ENCODE data around the gene DYNLRB2.

GRCh38 chr16:79970408-79970915 is 369.9 kb upstream of the MAF start:
- PRO-cap = no peak
- RAMPAGE, long total RNA, 4 experiments = no peak in any of the 4 experiments

DNA sequence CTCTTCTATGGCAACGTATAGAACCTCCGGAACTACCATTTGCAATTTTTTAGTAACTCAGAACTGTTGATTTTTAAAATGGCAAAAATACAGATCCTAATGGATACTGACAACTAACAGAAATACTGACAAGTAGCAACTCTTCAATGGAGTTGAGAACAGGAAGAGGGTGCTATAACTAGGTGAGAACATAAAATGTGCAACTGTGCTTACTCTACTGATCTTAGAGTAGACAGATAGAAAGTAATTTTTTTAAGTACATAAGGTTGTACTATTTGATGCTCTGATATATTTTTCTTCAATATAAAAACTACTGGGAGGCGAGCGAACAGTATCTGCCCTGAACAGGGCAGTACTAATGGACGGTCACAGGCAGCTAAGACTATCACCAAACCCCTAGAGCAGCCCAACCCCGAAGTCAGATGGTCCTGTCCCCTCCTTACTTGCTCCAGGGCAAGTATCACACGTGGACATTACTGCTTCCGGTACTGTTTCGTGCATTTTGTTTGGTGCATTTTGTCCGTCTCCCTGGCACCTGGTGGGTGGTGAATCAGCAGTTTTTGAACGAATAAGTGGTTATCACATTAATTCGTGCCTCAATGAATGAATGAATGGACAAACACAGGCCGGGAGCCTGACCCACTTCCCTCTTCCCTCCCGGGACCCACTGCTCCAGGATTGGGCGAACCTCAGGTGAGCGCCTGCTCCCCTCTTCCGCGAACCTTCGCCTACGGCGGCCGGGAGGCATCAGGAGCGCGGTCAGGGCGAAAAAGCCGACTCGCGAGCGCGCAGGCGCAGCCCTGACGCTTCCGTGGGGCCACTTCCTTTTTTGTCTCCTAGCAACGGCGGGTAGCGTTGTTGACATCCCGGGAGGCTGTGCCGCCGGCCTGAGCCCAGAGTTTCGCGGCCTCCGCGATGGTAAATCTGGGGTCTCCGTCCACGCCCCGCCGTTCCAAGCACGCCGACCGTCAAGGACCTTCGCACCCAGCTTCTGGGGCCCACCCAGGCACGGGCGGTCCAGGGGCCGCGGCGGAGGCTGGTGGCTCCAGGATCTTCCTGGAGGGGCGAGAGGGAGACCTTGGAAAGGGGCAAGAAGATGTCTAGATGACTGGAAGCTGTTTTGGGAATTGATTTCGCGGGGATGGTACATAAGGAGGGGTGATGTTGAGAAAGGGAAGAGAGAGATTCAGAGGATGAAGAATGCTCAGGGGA is at the start of gene DYNLRB2:
Gene DYNLRB2 (plus strand): TSS at position 832 of the 1,212 bp plus-strand sequence.
- PRO-cap = no peak
- RAMPAGE, long total RNA, 4 experiments = start-site peak on the plus strand in 2 of 4 experiments, centred at position 851 of the sequence, 6 to 14 reads per replicate

- PRO-cap = no peak
- RAMPAGE, long total RNA, 4 experiments = no peak in any of the 4 experiments
Observed at GRCh38 chr16:80552282-80552592, 11.4 kb downstream of the DYNLRB2 start.

- PRO-cap = no peak
- RAMPAGE, long total RNA, 4 experiments = no peak in any of the 4 experiments
Observed at GRCh38 chr16:80931573-80932751, 74.7 kb downstream of the CMC2 start.

DNA sequence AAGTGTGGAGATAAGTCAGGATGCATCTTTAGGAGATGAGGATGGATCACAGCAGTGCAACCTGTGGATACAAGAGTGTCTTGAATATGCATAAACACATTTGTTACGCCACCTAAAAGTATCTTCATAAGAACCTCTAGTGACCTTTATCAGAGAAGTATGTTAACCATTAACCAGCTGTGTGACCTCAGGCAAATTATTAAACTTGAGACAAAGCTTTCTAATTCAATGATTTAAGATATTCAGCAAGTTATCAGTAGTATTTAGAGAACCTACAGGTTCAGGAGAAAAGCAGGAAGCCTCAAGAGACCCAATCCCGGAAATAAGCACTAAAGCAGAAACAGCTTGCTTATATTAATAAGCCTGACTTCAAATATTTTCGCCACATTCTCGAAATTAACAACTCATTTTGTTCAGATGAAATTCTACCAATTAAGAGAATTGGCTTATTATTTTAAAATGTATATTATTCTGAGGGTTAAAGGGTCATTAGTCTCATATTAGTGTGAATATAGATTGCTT is 9.3 kb downstream of the CMC2 start:
- PRO-cap = no peak
- RAMPAGE, long total RNA, 4 experiments = no peak in any of the 4 experiments

DNA sequence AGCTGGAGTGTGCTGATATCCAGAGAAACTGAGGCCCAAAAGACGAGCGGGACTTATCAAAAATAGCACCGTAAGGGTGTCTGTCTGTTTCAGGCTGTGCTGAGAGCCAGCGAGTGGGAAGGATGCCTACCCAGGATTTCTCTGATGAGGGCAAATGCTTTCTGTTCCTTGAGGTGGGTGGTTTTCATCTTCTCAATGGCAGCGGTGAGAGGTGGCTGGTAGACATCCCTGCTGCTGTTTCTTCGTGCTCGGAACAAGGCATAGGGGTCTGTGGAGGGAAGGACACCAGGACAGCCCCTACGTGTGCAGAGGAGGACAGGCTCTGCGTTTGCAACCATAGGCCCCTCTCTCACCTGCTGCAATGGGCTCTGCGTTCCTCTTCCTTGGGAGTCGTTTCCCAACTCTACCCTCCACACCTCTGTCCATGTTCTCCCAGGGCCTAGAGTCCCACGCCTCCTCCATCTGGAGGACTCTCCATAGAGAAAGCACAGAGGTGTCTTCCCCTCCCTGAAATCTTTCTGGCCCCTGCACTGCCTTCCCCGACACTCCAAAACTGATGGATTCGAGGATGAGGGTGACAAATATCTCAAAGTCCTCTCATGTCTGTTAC is 37.3 kb upstream of the GCSH start:
- PRO-cap = no peak
- RAMPAGE, long total RNA, 4 experiments = start-site peak on the minus strand in 1 of 4 experiments, centred at position 367 of the sequence, 30 reads per replicate

DNA sequence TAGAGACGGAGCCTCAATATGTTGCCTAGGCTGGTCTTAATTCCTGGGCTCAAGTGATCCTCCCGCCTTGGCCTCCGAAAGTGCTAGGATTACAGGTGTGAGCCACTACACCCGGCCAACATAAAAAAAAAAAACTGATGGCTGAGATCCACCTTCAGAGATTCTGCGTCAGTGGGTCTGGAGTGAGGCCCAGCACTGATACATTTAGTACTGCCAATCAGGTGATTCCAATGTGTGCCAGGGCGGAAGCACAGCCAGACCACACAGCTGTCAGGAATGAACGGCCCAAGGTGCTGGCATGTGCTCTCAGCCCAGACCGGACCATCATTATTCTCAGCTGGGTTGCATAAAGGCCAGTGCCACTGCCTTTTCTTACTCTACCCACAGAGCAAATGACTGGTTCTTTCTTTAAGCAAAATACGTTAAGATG is 1.2 kb upstream of the BCO1 start:
- PRO-cap = no peak
- RAMPAGE, long total RNA, 4 experiments = no peak in any of the 4 experiments

DNA sequence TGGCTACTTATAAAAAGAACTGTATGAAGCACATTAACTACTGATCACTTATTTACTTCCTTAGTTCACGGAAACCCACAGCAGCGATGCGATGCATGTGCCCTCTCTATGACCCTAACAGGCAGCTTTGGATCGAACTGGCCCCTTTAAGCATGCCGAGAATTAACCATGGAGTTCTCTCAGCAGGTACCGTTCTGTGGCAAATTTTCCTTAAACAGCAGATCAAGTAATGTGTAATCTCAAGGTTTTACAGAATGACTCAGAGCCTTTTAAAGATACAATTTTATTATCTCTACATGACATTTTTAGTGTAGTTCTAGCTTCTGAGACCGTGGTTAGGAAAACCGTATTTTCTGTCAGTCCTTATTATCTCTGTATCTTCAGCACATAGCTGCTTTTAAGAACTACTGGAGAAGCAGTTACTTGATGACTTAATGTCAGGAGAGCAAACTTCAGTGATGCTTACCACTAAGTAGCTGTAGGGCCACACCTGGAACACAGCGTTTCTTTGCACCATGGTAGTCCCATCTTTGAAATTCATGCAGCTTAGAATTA is 43.1 kb downstream of the GAN start:
- PRO-cap = no peak
- RAMPAGE, long total RNA, 4 experiments = no peak in any of the 4 experiments

- PRO-cap = no peak
- RAMPAGE, long total RNA, 4 experiments = no peak in any of the 4 experiments
Observed at GRCh38 chr16:81403329-81404010, 41.1 kb upstream of the CMIP start.

DNA sequence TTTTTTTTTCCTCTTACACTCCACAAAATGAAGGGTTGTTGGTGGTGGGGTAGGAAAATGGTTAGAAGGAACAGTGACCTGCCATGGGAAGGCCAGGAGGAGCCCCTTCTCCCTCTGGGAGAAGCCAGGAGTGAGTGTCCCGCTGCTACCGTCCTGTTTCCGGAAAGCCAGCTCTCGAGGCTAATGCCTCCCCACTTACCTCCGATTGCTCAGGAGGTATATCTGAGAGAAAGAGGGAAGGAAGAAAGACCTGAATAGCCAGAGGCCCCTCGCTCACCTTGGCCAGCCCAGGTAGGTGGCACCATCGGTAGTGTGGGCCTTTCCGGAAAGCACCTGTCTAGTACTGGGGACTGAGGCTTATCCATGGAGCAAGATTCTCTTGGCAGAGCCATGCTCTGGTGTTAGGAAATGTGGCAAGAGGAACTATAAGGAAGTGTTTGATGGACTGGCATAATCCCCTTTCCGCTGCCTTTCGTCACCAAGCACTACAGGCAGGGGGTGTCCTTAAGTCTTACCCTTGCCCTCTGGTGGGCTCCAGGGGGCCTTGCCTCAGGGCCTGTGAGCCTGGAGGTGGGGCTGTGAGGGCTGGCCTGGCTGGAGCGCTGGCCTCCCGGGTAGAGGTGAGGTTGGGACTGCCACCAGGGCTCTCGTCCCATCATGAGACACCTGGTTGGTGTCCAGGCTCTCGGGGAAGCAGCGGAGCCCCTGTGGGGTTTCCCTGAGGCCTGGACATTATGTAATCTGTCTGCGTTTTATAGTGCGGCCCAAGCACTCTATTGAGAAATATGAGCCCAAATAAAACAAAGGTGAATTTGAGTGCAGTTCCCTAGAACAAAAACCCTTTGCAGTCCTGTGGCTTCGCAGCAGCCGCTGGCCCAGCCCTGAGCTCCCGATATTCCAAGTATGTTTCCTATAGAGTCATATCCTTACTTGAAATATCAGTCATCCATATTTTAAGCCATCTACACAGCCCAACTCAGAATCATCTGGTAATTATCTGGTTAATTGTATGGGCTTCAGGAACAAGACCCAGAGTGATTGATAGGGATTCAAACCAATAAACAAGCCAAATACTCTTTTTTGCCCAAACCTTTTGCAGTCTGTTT is 3.0 kb downstream of the CMIP start:
- PRO-cap = no peak
- RAMPAGE, long total RNA, 4 experiments = no peak in any of the 4 experiments

DNA sequence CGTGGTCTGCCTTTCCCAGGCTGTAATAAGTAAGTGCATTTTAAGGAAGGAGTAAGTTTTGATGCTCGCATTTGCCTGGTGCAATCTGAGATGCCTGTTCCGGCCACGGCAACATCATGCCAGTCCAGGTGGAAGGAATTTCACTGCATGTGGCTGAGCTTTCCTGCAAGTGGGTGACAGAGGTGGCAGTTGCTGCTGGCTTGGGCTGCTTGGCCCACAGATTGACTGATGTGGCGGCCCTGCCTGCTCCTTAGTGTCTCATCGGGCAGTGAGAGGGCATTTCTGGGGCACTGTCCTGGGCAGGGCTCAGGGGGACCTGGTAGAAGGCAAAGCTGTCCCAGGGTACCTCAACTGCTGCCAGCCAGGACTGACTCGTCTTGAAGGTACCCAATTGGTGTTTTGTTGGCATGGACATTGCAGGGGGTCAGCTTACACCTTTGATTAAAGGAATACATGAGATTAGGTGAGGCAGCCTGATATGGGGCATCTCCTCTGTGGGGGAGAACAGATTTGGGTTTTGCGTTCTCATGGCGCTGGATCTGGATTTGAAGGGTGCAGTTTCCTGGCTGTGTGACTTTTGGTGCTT is 5.3 kb downstream of the CMIP start:
- PRO-cap = no peak
- RAMPAGE, long total RNA, 4 experiments = no peak in any of the 4 experiments

- PRO-cap = no peak
- RAMPAGE, long total RNA, 4 experiments = no peak in any of the 4 experiments
Observed at GRCh38 chr16:81460507-81460795, 15.8 kb downstream of the CMIP start.

DNA sequence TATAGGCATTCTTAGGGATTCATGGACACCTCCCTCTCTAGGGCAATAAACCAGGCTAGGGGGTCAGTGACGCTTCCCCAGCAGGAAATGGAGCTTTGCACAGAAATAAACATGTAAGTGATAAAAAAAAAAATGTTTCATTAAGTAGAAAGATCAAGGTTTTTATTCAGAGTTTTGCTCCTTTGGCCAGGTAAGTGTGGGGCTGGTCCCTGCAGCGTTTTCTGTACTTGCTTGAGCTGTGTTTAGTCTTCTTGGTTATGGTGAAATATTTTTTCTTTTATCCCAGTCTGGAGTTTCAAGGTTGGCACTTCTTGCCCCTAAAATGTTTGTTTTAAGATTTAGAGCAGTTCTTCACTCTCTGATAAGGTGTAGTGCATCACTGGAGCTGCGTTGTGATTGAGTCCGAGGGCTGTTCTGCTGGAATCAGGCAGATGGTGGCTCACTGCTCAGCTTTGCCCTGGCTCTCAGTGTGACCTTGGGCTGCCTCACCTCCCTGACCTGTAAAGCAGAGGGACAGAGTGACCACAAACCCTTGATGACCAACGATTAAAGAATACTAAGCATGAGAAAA is 17.9 kb downstream of the CMIP start:
- PRO-cap = no peak
- RAMPAGE, long total RNA, 4 experiments = no peak in any of the 4 experiments

GRCh38 chr16:81495627-81496622 is 51.3 kb downstream of the CMIP start:
- PRO-cap = no peak
- RAMPAGE, long total RNA, 4 experiments = no peak in any of the 4 experiments

GRCh38 chr16:81550885-81551931 is 106.6 kb downstream of the CMIP start:
- PRO-cap = no peak
- RAMPAGE, long total RNA, 4 experiments = no peak in any of the 4 experiments

DNA sequence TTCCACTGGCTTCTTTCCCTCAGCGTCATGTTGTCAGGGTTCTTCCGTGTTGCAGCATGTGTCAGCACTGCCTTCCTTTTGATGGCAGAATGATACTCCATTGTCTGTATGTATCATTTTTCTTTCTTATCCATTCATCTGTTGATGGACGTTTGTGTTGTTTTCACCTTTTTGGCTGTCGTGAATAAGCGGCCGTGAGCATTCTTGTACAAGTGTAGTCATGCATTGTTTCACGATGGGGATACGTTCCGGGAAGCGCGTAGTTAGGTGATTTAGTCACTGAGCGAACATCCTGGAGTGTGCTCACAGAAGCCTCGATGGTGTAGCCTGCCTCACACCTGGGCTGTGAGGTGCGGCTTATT is 136.4 kb downstream of the CMIP start:
- PRO-cap = no peak
- RAMPAGE, long total RNA, 4 experiments = no peak in any of the 4 experiments

DNA sequence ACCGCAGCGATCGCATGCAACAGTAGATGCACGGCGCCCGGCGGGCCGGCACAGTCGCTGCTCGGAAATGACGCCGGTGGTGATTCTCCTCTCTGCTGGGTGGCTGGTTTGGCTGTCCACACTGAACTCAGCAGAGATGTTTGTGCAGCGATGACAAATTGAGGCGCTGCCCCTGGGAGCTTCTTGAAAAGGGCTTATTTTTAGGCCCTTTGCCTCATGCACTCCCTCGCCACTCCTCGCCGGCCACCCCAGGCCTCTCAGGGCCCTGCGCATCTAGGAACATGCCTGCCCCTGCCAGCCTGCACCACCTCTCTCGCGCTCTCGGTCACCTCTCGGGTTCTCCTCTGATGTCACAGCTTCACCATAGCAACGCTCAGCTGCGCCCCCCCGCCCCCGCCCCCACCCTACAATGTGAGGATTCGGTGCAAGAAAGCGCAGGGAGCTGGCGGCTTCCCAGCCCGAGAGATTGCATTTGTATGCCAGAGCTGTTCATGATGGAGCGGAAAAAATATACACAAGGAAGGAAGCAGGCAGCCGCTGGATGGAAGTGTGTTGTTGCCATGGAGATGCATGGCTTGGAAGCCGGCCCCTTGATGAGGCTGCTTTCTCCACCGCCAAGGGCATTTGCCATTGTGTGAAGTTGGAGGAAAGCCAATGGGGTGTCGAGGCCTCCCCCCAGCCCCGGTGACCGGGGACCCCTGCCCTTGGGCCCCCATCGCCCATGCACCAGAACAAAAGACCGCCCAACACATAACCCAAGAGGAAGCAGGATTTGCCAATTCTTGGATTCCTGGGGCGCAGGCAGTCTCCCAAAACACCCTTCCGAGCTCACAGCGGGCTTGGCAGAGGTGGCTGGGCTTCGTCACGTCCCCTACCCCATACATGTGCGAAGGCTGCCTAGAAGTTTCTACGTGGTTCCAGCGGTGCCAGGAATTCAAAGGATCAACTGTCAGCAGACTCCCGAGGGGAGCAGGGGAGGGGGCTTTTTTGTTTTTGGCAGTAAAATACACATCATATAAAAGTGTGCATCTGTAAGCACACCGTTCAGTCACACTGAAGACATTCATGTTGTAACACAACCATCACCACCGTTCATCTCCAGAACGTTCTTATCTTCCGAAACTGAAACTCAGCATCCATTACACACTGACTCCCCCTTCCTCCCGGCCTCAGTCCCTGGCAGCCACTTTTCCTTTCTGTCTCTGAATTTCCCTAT is 81.1 kb upstream of the PLCG2 start:
- PRO-cap = no peak
- RAMPAGE, long total RNA, 4 experiments = no peak in any of the 4 experiments

DNA sequence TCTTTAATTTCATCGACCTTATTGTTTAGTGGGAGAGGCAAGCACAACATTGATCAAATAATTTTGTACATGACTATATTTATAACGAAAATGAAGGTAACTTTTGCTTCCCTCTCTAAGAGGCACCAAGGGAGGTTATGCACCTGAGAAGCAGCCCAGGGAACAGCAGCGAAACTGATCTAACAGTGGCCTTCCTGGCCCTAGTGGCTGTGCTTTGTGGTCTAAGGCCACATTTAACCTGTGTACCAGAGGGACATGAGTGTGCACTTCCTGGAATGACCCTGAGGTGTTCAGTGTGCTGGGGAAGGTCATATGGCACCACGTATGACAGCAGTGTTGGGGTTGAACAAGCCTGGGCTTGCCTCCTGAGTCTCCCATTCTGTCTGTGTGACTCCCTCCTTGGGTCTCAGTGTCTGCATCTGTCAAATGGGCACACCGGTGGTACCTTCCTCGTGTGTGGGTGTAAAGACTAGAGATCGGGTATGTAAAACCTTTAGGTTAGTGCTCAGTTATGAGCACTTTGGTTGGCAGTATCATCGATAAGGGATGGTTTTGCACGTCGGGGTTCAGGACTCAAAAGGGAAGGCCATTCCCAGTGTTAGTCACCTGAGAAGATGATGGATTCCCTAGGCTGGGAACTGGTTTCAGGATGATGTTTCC is 31.8 kb downstream of the PLCG2 start:
- PRO-cap = no peak
- RAMPAGE, long total RNA, 4 experiments = no peak in any of the 4 experiments

- PRO-cap = no peak
- RAMPAGE, long total RNA, 4 experiments = no peak in any of the 4 experiments
Observed at GRCh38 chr16:81866929-81867520, 87.9 kb downstream of the PLCG2 start.

GRCh38 chr16:82139084-82139941 is 30.7 kb downstream of the MPHOSPH6 start:
- PRO-cap = no peak
- RAMPAGE, long total RNA, 4 experiments = no peak in any of the 4 experiments